Umbilical cord (tissue), 2 donors: ENCODE measurements around a stretch of chr16.

DNA sequence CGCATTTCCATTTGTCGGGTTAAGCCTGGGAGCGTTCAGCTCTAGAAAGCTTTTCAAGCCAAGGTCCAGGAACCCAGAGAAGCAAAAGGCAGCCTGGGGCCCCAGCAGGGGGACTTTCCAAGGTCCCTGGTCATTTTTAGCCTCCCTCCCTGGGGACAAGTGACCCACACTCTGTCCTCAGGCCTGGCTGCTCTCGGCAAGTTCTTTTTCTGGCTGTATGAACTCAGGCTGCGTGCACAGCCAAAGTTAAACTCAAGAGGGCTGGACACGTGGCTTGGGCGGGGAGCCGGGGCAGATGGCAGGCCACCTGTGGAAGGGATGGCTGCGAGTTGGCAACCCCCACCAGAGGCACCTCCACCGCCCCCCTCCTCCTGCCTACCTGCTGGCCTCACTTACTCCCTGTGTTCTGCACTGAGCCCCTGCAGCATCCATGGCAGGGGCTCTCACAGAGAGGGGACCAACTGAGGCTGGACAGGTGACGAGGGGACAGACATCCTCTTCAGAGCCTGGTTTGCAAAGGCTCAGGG lies 41.5 kb upstream of the CIBAR2 start:
- RAMPAGE, long total RNA, result no peak

DNA sequence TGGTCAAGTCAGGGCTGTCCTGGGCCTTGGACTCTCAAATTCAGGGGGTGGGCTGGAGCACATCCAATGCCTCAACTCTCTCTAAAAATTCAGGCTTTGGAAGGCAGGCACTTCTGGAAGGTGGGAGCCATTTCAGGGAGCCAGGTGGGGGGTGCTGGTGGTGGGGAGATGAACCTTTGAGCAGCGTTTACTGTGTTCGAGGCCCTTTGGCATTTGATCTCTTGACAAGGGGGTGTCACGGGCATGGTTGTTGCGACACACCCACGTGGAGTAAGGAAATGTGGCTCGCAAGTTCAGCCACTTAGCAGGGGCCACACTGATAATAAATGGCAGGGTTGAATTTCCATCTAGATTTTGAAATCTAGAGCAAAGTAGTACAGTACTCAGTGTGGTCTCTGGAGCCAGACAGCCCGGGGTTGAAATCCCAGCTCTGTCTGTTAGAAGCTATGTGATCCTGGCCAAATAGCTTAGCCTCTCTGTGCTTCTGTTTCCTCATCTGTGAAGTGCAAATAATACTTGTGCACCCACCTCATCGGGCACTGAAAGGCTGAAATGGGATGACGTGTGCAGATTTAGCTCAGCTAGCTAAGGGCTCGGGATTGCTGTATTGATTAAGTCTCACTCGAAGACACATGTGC lies 47.2 kb upstream of the CIBAR2 start:
- RAMPAGE, long total RNA, result no peak

DNA sequence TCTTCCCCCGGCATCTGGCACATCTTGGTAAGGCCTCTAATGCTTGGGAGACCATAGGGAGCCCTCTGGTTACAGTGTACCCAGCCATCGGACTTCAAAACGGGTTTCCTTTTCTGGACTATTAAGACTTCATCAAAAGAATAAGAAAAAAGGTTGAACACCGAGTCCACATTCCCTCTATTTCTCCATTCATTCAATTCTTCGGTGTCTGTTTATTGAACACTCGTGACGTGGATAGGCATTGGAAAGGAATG lies 80.7 kb upstream of the CIBAR2 start:
- RAMPAGE, long total RNA, result no peak

DNA sequence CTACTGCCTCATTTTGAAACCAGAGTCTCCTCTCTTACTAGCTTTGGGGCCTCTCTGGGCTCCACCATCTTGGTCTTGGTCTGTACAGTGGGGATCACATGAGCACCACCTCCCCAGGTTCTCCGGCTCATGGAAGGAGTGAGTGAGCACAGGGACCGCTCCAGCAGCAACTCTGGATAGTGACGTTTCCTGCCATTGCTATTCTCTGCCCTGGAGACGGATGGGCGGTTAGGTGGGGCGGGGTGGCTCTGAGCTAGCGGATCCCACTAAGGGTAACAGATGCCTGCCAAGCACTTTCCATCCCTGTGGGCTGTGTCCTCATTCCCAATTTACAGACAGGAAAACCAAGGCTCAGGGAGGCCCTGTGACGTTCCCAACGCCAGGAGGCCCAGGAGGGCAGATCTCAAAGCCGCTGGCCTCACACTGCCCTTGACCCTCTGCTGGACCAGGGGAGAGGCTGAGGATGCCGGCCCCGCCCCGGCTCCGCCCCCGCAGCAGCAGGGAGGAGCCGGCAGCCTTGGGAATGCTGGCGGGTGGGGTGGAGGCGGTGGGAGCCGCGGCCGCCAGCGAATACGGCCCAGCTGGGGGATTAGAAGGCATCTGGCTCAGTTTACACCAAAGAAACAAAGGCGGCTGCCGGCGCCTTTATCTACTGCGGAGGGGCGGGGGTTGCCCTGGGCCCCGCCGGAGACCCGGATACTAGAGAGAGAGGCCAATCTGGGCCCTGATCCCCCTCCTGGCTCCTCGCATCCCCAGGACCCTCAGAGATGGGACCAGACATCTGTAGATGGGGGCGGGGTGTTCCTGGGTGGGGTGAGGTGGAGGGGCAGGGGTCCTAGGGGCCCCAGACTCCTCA lies 122.2 kb upstream of the CIBAR2 start:
- RAMPAGE, long total RNA, result no peak

GRCh38 chr16:85291162-85292164 lies 179.2 kb upstream of the CIBAR2 start:
- RAMPAGE, long total RNA, result no peak

GRCh38 chr16:85371564-85372132 lies 241.5 kb upstream of the GSE1 start:
- RAMPAGE, long total RNA, result no peak

DNA sequence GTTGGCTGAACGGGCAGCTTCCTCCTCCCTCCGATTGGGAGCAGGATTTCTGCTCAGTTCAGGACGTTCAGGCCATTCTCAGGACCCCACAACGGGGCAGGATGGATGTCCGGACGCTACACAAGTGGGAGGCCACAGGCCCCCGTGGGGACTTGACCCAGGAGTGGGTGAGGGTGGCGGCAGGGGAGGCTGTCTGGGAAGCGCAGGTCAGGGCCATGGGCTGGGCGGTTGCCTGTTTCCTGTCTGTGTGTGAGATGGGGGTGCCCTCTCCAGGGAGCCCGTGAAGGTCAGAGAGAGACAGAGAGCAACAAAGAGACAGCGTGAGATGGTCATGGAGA lies 216.6 kb upstream of the GSE1 start:
- RAMPAGE, long total RNA, result no peak

- RAMPAGE, long total RNA, result no peak
Observed at GRCh38 chr16:85425153-85425649, 187.9 kb upstream of the GSE1 start.

DNA sequence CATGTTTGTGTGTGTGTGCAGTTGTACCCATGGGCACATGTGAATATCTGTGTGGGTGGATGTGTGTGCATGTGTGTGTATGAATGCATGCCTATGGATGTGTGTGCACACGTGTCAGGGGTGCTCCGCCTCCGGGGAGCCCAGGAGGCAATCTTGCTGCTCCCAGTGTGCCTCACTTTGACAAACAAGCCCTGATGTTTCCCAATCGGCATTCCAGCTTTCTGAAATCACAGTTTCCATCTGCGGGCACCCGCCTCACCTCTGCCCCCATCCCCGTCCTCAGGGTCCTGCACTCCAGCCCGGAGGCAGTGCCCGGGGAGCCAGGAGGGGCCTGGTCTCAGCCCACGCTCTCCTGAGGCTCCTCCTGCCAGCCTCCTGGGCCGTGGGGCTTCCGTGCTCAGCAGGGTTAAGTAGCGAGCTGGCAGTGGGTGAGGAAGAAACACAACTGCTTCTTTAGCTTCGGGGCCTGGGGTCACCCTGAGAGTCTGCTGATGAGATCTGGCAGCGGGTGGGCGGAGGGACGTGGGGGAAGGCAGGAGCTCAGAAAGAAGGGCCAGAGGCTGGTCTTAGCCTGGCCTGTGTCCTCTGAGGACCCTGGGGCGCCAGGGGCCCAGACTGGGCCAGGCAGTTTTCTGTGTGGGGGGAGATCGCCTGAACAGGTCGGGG lies 98.0 kb upstream of the GSE1 start:
- RAMPAGE, long total RNA, result no peak

GRCh38 chr16:85542254-85542634 lies 70.9 kb upstream of the GSE1 start:
- RAMPAGE, long total RNA, result no peak

GRCh38 chr16:85578739-85579692 lies 34.1 kb upstream of the GSE1 start:
- RAMPAGE, long total RNA, result no peak

DNA sequence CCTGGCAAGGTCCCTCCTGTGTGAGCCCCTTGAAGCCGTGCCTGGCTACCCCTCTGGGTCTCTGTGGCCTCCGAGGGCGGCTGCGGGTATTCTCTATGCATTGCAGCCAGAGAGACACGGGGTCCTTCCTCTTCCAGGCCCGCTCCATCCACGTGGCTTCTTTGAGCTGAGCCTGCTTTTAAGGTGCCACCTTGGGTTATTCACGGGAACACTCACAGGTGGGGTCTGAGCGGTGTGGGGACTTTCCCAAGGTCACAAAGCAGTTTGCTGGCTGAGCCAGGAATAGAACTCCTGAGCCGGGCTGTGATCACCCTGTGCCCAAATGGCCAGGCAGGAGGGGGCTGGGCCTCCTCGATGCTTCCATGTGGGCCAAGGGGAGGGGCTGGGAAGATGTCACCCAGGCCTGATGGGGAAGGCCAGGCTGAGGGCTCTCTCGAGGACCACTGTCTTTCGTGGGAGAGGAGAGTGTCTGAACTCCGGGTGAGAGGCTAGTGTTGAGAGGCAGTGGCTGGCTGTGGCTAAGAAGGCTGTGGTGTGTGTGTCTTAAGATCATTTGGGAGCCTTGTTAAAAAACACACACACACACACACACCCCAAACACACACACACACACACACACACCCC lies 13.0 kb upstream of the GSE1 start:
- RAMPAGE, long total RNA, result no peak

- RAMPAGE, long total RNA, result no peak
Observed at GRCh38 chr16:85620898-85621762, 8.0 kb downstream of the GSE1 start.

DNA sequence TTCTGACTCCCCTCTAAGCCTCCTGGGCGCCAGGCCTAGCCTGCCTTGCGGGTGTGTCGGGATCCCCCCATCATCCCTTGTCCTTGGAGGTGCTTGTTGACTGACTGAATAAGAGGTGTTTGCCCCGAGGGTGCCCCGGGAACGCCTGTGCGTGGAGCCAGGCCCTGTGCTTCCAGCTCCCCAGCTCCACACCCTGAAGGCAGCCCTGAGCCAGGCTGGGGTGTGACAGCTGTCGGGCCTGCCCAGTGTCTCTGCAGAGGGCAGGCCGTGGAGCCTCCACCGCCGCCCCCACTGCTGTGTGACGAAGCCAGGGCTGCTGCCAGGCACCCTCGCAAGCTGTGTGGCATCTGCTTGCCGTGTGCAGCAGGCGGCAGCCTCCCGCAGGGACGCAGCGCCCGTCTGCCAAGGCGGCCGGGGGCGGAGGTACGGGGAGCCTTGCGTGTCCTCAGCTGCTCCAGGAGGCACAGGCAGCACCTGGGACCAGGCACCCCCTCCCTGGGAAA lies 26.4 kb downstream of the GSE1 start:
- RAMPAGE, long total RNA, result no peak

DNA sequence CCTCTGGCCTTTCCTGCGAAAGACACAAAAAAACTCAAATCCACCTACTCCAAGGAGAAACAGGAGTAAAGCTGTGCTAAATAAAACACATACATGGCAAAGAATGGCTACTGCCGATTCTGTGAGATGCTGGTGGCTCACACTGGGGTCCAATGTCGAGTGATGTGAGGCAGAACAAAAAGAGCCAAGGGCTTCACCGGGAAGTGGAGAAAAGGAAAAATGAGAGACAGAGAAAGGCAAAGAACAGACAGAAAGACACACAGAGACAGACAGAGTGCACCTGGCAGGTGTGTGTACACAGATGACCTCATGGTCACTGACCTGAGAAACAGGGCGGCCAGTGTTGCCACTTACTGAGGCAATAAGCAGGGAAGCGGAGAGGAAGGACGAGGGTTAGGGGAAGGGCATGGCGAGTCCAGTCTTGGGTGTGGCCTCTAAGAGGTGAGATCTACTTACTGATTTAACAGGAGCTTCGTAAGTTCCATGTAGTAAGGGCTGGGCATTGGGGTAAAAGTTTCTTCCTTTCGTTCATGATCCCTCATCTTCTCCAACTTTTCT lies 7.5 kb downstream of the GINS2 start:
- RAMPAGE, long total RNA, result no peak

- RAMPAGE, long total RNA, result no peak
Observed at GRCh38 chr16:85735002-85735827, 15.7 kb downstream of the C16orf74 start.

- RAMPAGE, long total RNA, result no peak
Observed at GRCh38 chr16:85778775-85779273, 20.5 kb downstream of the EMC8 start.

DNA sequence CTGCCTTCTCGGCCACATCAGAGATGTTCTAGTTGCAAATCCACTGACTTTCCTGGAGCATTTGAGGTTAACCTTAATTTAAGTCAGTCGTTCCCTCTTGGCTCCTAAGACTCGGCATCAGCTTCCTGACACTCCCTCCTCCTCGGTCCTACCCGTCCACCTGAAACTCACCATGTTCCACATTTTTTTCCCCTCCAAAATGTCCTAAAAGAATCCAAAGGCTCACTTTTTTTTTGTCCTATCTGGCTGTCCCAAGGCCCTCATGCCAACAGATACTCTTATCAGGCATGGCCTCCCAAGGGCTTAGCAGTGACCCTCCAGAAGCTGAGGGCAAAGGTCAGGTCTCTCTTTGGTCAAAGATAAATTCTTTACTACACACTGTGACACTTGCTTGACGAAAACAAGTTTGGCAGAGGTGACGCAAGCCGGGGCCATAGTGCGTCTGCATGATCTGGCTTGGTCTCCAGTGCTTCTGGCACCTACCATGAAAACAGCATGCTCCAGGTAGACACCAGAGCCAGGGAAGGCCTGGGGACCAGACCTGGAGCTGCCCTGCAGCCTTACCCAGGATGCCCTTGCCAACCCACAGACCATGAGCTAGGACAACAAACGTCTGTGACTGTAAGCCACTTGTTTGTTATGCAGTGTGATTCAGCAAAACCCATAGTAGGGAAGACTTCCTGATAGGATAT lies 48.6 kb upstream of the IRF8 start:
- RAMPAGE, long total RNA, result no peak

- RAMPAGE, long total RNA, result no peak
Observed at GRCh38 chr16:85888622-85889344, 10.2 kb upstream of the IRF8 start.

DNA sequence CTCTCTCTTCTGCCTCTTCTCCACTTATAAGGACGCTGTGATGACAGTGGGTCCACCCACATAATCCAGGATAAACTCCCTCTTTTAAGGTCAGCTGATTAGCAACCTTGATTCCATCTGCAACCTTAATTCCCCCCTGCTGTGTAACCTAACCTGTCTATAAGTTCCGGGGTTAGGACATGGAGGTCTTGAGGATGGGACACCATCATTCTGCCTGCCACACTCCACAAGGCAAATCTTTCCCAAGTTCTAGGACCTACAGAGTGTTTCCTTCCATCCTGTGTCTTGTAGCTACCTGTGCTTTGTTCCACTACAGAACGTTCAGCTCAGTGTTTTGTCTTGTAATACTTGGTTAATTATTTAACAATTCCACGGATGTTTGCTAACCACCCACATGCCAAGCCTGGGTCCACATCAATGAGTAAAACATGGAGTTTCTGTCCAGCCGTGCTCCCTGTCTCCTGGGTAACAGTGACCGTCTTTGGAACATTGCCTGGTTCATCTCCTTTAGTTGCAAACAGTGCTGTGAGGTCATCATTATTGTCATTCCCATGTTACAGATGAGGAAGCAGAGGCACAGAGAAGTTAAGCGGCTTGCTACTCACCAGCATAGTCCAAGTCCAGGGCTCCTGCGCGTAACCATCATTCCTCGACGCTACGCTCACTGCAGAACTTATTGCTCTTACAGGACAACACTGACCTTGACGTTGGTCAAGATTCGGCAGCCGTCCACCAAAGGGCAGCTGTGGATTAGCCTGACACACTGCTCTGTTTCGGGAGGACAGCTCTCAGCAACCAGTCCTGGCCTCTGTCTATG lies 41.2 kb downstream of the IRF8 start:
- RAMPAGE, long total RNA, result no peak